ENCODE measurements around the genes DPPA3, C3AR1 and ZNF705A.

GRCh38 chr12:7090693-7091259 lies 1.5 kb downstream of the C1R start:
- PRO-cap, result no peak
- RAMPAGE, long total RNA, result no peak

- PRO-cap, result no peak
- RAMPAGE, long total RNA, result no peak
Measured at GRCh38 chr12:7134048-7134440, 3.9 kb downstream of the CLSTN3 start.

- PRO-cap, result no peak
- RAMPAGE, long total RNA, result no peak
Measured at GRCh38 chr12:7136747-7137256, 6.6 kb downstream of the CLSTN3 start.

DNA sequence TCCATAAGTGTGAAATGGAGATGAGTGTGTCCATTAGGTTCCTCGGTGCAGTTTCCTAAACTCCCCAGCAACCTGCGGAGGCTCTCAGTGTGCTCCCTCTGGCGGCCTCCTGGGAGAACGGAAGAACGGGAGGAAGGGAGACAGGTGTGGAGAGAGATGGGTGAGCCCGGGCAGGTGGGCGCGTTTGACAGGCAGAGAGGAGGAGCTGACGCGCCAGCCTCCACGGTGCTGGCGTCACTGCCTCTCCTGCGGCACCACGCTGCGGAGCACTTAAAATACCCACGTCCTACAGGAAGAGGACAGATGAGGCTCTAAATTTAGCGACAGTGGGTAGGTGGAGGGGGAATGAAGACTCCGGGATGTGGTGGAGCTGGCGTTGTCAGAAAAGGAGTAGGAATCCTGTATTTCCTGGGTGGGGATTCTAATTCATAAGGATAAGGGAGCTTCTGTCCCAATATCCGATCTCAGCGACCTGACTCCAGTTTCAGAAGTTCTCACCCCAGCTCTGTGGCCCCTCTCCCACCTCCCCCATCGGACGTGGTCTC lies 26.7 kb upstream of the PEX5 start:
- PRO-cap, result no peak
- RAMPAGE, long total RNA, result no peak

DNA sequence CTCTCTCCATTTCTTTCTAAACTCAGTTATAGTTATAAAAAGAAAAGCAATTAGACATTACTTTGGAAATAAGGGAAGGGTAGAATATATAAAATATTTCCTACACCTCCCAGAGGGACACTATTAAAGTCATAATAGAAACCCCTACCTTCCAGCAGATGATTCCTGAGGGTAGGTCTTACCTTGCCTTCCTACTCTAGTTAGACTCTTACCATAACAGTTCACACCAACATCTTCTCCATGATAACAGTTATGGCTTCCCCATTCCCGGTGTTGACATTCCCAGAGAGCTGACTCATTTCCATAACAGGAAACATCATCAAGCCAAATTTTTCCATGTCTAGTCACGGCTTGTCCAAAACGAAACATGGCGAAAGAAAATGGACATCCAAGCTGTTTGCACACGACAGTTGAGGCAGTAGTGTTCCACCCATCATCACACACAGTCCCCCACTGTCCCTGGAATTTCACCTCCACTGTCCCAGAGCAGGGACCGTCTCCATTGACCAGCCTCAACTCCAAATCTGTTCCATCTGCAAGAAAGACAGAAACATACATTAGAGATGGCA lies 10.7 kb downstream of the CD163L1 start:
- PRO-cap, result no peak
- RAMPAGE, long total RNA, result no peak

GRCh38 chr12:7498490-7499485 lies 4.8 kb downstream of the CD163 start:
- PRO-cap, result no peak
- RAMPAGE, long total RNA, result no peak

- PRO-cap, result no peak
- RAMPAGE, long total RNA, result no peak
Measured at GRCh38 chr12:7512651-7512955, 9.0 kb upstream of the CD163 start.

- PRO-cap, result no peak
- RAMPAGE, long total RNA, result no peak
Measured at GRCh38 chr12:7711373-7711731, at the start of gene DPPA3. Gene DPPA3, plus strand, starts transcription at chr12:7711433.

DNA sequence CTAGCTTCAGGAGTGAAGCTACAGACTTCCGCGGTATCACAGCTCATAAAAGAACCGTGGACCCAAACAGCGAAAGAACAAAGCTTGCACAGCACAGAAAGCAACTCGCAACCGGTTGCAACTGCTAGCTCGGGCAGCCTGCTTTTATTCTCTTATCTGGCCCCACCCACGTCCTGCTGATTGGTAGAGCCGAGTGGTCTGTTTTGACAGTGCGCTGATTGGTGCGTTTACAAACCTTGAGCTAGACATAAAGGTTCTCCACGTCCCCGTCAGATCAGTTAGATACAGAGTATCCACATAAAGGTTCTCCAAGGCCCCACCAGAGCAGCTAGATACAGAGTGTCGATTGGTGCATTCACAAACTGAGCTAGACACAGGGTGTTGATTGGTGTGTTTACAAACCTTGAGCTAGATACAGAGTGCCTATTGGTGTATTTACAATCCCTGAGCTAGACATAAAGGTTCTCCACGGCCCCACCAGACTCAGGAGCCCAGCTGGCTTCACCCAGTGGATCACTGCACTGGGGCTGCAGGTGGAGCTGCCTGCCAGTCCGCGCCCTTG lies 4.4 kb upstream of the CLEC4C start:
- PRO-cap, result no peak
- RAMPAGE, long total RNA, result no peak

GRCh38 chr12:7843671-7843922 lies 29.1 kb downstream of the SLC2A14 start:
- PRO-cap, result no peak
- RAMPAGE, long total RNA, result no peak

DNA sequence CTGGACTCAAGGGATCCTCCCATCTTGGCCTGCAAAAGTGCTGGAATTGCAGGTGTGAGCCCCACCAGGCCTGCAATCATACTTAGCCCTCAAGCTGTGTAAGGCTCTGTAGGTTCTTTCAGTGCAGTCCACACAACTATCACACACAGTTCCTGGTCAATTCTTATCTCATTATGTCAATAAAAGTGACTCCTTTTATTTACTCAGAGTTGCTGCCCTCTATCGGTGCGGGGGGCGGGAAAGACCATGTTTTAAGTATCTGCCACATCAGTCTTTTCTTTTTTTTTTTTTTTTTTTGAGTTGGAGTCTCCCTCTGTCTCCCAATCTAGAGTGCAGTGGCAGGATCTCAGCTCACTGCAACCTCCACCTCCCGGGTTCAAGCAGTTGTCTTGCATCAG lies 28.9 kb downstream of the SLC2A3 start:
- PRO-cap, result no peak
- RAMPAGE, long total RNA, result no peak

DNA sequence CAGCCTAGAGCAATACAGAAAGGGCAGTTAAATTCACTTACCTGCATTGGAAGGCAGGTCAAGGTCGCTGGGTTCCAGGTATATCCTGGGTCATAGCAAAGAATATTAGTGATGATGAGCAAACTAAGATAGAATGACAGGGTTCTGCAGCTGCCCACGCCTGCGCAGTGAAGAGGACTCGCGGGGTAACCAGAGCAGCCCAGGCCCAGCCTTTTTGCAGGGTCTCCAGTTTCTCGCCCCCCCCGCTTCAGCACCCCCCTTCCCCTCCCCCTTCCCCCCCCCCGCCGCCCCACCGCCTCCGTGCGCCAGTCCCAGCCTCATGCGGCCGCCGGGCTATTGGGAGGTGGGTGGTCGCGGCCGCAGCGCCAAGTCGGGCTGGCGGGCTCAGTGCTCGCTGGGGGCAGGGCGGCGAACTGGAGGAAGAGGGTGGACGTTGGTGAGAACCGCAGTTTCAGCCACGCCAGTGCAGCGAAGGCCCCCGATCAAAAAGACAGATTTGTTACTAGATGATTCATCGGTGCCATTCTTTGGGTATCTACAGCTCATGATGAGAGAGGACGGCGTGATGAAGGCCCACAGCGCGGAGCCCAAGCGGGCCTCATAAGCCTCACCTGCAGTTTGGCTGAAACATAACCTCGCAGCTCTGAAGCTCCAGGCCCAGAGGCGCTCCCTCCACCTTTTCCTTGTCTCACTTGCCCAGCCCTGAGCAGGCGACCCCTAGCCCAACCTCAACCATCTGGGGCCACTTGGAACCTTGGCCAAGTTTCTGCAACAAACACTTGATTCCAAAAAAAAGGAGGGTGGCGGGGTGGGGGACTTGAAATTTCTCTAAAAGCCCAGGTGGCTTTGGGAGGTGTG lies 20.1 kb downstream of the SLC2A3 start:
- PRO-cap, result no peak
- RAMPAGE, long total RNA, result no peak

GRCh38 chr12:7925595-7926360 lies 10.2 kb downstream of the SLC2A3 start:
- PRO-cap, result no peak
- RAMPAGE, long total RNA, result no peak

- PRO-cap, result no peak
- RAMPAGE, long total RNA, result no peak
Measured at GRCh38 chr12:7959385-7960399, 23.7 kb upstream of the SLC2A3 start.

GRCh38 chr12:8025957-8026733 lies 6.4 kb upstream of the FOXJ2 start:
- PRO-cap, result no peak
- RAMPAGE, long total RNA, result no peak

DNA sequence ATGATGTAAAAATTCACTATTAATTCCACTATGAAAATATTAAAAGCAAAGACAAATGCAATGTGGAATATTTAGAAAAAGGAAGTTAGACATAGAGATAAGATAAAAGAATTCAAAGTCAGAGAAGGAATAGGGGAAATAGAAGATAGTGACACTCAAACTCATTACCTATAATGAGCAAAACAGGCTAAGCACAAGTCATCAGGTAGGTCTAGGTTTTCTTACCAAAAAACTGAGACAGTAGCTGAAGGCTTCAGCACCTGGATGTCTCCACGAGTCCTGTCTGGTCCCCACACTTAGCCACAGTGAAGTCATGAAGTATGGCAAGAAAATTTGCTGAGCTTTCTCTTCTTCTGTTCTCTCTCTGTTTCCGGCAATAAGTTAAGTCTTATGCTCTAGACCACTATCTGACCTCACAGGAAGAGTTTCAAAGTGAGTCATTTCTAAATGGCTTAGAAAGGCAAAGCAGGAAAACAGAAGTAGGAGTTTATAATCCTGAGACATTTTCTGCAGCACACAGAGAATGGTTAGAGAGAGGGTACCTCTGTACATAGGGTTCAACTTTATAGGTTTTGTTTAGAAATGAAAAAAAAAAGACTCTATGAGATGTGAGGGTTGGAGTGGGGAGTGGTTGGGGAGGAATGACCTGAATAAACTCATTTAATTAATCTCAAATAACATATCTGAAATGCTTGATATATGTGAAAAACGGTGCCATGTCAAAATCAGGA lies at the start of gene C3AR1:
C3AR1 (minus strand) TSS at position 307 of the 731 bp plus-strand sequence.
- PRO-cap, result no peak
- RAMPAGE, long total RNA, result no peak

- PRO-cap, result no peak
- RAMPAGE, long total RNA, result no peak
Measured at GRCh38 chr12:8156716-8157412, at the start of gene ZNF705A. Gene ZNF705A, plus strand, starts transcription at chr12:8157015.

DNA sequence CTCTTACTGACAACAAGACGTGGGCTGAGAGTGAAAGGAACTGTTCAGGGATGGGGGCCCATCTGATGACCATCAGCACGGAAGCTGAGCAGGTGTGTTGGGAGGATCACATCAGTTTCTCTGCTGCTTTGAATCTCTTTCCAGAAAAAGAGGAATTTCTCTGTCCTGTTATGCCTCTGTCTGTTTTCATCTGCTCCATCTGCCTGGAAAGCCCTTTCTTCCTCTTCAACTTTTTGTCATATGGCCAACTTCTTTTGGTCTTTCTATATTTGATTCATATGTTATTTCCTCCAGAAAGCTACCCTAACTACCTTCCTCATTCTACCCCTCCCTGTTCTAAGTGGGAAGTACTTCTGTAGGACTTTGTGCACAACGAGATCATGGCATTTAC lies 5.8 kb downstream of the CLEC4D start:
- PRO-cap, result no peak
- RAMPAGE, long total RNA, result no peak

DNA sequence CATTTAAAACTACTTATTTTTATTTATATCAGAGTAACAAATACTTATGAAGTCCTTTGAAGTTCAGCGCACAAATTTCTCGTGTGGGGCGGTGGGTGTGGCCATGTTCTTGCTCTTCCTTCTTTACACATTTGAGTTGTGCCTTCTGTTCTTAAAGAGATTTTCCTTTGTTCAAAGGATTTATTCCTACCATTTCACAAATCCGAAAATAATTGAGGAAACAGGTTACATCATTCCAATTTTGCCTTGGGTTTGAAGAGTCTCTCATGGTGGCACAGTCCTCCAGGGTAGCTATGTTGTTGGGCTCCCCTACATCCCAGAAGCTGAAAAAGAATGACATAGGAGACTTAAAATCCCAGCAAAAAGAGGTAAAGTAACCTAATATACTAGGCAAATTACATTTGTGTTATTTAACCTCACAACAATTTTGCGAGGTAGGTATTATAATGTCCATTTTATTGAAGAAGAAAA lies 6.2 kb downstream of the CLEC4E start:
- PRO-cap, result no peak
- RAMPAGE, long total RNA, result no peak

GRCh38 chr12:8567764-8568090 lies 27.0 kb upstream of the CLEC4E start:
- PRO-cap, result no peak
- RAMPAGE, long total RNA, result no peak

Measured in spinal cord (tissue), 3 donors.